Sciatic nerve (tissue), 1 donor: ENCODE measurements around a stretch of chr13.

- PRO-cap: unidirectional peak, plus-strand start at chr13:30803209
Observed at GRCh38 chr13:30803074-30803511, 67.8 kb downstream of the ALOX5AP start.

GRCh38 chr13:30835323-30836054 lies 70.6 kb upstream of the MEDAG start:
- PRO-cap: no peak

- PRO-cap: no peak
Observed at GRCh38 chr13:30862595-30863752, 43.1 kb upstream of the MEDAG start.

- PRO-cap: no peak
Observed at GRCh38 chr13:30865696-30866077, 40.4 kb upstream of the MEDAG start.

GRCh38 chr13:30874530-30874981 lies 31.5 kb upstream of the MEDAG start:
- PRO-cap: no peak

- PRO-cap: no peak
Observed at GRCh38 chr13:30880560-30881311, 25.3 kb upstream of the MEDAG start.

- PRO-cap: unidirectional peak, plus-strand start at chr13:31162456
Observed at GRCh38 chr13:31162097-31163088, 689 bp upstream of the HSPH1 start.

DNA sequence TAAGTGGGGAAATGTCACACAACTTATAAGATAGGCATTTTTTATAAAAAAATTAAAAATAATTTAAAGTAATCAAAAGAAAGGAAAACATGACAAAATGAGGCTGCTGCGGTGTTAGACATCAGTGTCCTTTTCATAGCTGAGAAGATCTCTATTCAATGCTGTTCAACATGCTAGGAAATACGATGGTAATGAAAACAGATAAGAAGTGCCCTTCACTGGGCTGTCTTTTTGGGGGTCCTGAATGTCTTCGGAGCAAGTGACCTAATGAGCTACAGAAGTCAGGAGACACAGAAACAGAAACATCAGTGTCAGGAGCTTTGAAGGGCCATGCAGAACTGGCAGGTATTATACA lies 172.5 kb downstream of the B3GLCT start:
- PRO-cap: unidirectional peak, plus-strand start at position 95 of the sequence

DNA sequence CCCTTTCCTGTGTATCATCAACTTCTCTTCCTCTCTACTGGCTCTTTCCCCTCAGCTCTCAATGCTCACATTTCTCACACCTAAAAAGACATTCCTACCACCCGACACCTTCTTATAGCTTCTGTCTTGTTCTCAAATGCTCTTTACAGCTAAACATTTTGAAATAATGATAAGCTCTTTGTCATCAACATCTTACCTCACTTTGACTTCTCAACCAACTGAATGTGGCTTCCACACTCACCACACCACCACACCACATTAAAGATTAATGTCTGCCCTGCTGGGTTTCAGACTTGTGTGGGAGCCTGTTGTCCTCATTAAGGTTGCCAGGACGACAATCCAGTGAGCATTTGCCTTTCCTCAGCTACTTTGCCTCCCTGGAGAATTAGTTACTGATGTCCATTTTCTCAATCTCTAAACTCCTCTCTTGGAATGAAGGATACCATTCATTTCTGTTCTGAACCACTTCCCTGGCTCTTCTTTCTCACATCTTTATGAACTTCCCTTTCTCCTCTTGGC lies 67.9 kb downstream of the RXFP2 start:
- PRO-cap: no peak

- PRO-cap: no peak
Observed at GRCh38 chr13:31930845-31931441, 100.6 kb upstream of the FRY start.

GRCh38 chr13:31950362-31950893 lies 81.1 kb upstream of the FRY start:
- PRO-cap: no peak

DNA sequence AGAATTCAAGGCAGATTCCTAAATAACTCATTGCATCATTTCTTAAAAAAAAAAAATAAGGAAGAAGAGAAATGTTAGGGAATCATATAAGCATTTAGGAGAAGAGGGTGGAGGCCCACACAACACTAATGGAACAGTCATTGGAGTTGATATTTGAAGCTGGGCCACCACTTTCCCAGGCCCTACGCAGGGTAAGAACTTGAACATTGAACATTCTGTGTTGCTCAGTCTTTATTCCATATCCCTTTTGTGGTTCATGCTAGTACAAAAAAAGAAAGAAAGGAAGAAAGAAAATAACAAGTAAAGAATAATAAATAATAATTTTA lies 127.6 kb downstream of the FRY start:
- PRO-cap: no peak

GRCh38 chr13:32246464-32246939 lies 68.7 kb downstream of the ZAR1L start:
- PRO-cap: no peak

GRCh38 chr13:32298357-32298904 lies 16.7 kb downstream of the ZAR1L start:
- PRO-cap: no peak

- PRO-cap: bidirectional peak, plus-strand start at chr13:32427541, minus-strand start at chr13:32427556
Observed at GRCh38 chr13:32427347-32427737, 588 bp downstream of the N4BP2L1 start.

- PRO-cap: no peak
Observed at GRCh38 chr13:32471364-32471853, 43.5 kb upstream of the N4BP2L1 start.

DNA sequence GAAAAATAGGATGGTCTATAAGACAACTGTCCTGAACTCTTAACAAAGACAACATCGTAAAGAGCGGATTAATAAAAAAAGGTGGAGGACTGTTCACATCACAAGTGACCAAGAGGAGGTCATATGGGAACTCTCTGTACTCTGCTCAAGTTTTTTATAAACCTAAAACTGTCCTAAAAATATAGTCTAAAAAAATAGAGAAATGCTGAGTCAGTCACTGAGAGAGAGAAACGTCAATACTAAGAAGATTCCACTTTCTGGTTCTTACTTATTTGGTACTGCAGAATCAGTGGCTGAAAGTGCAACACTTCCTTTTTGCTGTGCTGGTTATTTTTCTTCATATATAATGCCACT lies 44.1 kb upstream of the N4BP2L1 start:
- PRO-cap: no peak

DNA sequence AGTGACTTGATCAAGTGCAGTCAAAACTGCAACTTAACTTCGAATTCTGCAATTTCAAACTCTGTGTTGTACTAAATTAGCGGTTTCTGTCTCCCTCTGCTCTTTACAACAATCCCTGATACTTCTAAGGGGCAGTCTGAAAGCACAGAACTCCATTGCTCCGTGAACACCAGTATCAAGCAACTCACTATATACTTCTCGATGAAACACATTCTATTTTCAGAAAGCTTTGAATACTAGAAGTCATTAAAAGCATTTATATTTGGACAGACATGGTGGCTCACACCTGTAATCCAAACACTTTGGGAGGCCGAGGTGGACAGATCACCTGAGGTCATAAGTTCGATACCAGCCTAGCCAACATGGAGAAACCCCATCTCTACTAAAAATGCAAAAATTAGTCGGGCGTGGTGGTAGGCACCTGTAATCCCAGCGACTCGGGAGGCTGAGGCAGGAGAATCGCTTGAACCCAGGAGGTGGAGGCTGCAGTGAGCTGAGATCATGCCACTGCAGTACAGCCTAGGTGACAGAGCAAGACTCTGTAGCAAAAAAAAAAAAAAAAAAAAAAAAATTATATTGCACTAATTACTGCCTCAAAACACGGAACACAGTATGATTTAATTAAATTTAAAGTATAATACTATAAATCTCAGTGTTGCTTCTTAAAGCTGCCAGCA lies 35.8 kb downstream of the N4BP2L2 start:
- PRO-cap: no peak

- PRO-cap: no peak
Observed at GRCh38 chr13:32526033-32527172, 12.2 kb downstream of the N4BP2L2 start.

GRCh38 chr13:32587766-32588224 lies 1.5 kb downstream of the PDS5B start:
- PRO-cap: no peak